B cell (primary cell): ENCODE results near the genes CNIH1 and DLGAP5.

DNA sequence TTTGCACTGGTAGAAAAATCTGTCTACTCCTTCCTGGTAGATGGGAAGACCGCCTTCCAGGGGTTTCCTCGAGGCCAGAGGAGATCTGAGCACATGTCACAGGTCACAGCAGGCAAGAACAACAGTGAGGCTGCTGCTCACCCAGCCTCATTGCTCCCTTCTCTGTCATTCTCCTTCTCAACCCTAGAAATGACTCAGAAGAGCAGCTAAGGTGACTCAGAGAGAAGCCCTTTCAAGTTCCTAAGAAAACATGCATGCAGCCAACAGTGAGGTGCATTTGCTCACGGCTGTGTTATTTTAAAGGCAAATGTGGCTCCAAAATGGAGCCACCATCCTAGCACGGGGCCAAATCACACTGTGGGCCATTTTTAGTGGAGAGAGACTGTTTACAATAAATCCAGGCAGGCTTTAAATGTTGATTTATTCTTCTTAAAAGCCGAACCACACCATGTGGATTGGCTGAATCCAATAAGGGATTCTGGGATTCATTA lies 143.2 kb upstream of the CDKN3 start:
- PRO-cap = no peak
- CAGE, long polyA plus RNA = no peak

DNA sequence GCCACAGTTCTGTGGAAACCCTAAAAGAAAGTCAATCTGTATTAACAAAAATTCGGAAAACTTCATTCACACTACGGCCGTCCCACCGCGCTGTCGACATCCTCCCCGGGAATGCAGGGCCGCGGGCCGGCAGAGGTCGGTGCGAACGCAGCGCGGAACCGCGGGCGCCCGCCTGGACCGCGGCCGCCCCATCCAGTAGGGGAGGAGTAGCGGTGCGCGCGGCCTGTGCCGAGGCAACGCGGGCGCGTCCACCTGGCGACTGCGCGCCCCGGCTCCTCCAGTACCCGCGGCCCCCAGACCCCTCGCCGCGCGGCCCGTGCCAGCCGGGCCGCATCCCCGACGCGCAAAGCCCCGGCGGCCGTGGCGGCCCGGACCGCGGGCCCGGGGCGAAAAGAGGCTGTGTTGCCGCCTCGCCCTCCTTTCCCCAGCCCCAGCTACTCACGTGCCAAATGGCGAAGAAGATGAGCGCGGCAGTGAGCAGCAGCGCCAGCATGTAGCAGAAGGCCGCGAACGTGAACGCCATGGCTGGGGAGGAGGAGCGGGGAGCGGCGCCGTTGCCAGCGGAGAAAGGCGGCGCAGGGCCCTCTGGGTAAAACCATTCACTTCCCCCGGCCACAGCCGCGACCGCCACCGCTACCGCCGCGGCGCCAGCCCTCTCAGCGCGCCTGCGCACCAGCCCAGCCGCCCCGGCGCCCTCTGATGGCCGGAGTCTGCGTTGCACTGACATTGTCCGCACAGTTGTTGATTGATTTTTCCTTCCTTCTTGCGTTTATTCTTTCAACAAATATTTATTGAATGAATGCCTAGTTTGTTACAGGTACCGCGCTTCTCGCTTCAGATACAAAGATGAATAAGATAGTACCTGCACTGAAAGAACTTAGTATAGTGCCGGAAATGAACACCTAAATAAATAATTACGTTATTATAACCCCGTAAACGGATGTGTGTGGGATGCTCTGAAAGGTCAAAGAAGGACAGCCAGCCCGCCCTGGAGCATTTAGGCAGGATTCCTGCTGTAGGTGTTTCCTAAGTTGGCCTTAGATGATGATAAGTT lies at the start of gene CNIH1:
Gene CNIH1, minus strand, starts transcription at position 570 of the 1,054 bp plus-strand sequence.
- PRO-cap = bidirectional peak, plus-strand start at position 108 of the sequence, minus-strand start at position 113 of the sequence; bidirectional peak, plus-strand start at position 280 of the sequence, minus-strand start at position 197 of the sequence; bidirectional peak, plus-strand start at position 726 of the sequence, minus-strand start at position 533 of the sequence
- CAGE, long polyA plus RNA = no peak

DNA sequence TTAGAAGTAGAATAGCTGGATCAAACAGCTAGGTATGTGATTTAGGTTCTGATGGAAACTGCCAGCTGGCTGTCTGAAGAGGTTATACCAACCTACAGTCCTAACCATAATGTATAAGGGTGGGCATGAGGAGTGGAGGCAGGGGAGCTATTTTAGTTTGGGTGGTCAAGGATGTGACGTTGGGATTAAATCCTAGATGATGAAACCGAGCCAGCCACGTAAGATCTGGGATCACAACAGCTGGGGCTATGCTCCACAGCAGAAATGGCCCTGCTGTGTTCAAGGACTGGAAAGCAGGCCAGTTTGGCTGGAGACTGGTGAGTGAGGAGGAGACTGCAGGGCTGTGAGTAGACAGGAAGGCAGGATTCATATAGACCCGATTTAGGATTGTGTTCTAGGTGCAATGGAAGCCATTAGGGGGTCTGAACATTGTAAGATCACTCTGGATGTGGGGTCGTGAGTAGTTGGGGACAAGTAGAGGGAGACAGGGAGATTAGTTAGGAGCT lies 66.2 kb downstream of the SAMD4A start:
- PRO-cap = no peak
- CAGE, long polyA plus RNA = no peak

DNA sequence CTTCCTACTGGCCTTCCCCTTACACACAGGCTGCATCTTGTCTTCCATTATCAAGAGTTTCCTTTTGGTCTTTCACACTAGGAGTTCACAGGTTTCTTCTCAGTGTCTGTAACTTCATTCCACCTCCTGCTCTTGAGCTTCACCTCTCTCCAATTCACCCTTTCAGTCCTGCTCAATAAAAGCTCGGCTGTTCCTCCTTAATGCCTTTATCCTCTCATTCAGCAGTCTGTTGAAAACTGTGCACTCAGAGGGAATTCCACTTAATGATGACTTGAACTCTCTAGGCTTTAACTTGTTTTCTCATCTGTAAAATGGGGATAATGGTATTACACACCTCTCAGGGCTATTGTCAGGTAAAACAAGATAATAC lies 73.9 kb downstream of the SAMD4A start:
- PRO-cap = no peak
- CAGE, long polyA plus RNA = no peak

DNA sequence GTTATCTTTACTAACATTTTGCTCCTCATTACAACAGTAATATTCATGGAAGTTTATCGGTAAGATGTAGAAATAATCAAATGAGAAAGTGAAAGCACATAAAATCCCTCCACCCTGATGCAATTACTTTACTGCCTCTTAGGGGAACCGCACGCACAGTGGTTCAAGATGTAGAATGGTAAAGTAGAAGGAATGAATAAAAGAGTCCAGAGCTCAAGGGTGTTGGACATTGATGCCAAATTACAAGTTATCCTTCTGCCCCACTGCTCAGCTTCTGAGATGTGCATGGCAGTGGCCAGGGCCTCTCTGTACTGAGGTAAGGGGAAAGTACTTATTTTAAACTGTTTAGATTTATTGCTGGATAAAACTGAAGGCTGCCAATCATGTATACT lies 20.6 kb downstream of the GCH1 start:
- PRO-cap = unidirectional peak, minus-strand start at position 160 of the sequence
- CAGE, long polyA plus RNA = no peak

GRCh38 chr14:55060622-55061249 lies 9.3 kb downstream of the MAPK1IP1L start:
- PRO-cap = no peak
- CAGE, long polyA plus RNA = no peak

- PRO-cap = no peak
- CAGE, long polyA plus RNA = no peak
These were observed 17.2 kb downstream of the MAPK1IP1L start for GRCh38 chr14:55068304-55069425.

DNA sequence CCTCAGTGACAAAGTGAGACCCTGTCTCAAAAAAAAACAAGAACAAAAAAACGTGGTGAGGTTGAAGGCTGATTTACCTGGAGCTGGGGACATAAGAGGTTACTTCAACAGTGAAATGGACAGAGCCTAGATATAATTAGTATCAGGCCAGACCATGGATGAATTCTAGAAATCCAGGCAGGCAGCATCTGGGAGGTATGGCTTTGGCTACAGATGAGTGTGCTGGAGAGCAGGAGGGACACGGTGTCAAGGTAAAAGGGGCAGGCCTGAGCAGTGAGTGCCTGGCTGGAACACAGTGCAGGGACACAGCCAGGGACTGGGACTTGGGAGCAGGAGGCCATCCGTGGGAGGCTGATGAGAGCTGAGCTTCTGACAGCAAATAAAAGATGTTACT lies 13.7 kb upstream of the LGALS3 start:
- PRO-cap = no peak
- CAGE, long polyA plus RNA = no peak

- PRO-cap = no peak
- CAGE, long polyA plus RNA = no peak
These were observed 2.8 kb upstream of the LGALS3 start for GRCh38 chr14:55126231-55126580.

DNA sequence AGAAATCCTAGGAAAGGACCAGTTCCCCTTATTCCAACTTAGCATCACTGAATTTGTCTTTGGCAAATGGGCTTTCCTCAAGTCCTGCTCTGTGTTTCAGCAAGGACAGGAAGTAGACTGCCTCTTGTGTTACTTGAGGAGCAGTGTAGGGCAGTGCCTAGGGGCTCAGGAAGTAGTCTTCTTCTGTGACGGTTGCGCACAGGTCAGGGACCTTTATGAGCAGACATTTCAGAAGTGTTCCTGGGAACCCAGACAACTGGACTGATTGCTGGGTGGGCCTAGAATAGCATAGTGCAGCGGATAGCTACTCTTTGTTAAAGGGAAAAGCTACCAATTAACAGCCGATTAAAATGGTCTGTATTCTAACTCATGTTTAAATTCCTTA lies 2.8 kb downstream of the LGALS3 start:
- PRO-cap = no peak
- CAGE, long polyA plus RNA = no peak

DNA sequence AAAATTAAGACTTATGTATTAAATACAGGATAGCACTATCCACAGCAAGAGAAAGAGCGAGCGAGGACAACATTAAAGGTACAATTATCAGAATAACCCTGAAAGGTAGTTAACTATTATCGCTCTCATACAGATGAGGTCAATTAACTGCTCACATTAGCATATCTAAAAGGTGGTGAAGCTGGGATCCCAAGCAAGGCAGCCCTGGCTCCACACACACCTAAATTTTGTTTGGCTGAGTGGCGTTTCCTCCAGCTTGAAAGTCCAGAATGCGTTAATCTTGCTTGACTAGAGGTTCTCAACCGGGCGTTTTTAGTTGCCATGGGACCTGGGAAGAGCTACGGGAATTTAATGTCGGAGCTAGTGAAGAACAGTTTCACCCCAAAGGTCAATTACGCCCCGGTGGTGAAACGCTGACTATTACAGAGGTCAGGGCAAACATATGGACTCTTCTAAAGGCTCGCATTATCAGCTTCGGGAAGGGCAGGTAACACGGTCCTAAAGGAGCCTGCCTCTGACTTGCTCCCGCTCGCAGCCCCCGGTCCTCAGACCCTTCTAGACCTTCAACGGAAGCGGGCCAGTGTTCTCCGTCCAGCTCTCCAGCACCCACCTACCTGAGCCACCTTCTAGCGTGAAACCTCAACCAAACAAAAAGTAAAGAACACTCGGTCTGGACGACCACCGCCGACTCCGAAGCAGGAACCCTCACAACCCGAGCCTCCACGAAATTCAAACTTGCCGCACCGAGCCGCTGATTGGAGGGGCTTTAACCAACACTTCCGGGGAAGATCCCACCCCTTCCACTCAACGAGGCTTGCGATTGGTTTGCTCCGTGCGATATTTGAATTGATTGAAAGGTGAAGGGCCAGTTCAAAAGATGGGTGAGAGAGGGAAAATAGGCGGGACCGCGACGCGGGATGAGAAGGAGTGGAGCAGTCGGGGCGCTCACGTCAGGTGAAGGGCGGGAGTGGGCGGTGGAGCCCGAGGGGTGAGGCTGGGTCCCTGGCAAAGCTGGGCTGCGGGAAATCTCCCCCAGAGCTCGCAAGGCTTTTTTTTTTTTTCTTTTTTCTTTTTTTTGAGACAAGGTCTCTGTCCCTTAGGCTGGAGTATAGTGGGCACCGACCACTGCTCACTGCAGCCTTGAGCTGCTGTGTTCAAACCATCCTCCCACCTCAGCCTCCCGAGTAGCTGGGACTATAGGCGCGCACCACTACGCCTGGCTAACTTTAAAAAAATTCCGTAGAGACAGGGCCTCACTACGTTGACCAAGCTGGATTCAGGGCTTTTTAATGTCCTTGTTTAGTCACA lies at the start of gene DLGAP5:
Gene DLGAP5, minus strand, starts transcription at position 737 of the 1,308 bp plus-strand sequence.
- PRO-cap = bidirectional peak, plus-strand start at position 967 of the sequence, minus-strand start at position 731 of the sequence
- CAGE, long polyA plus RNA = no peak

DNA sequence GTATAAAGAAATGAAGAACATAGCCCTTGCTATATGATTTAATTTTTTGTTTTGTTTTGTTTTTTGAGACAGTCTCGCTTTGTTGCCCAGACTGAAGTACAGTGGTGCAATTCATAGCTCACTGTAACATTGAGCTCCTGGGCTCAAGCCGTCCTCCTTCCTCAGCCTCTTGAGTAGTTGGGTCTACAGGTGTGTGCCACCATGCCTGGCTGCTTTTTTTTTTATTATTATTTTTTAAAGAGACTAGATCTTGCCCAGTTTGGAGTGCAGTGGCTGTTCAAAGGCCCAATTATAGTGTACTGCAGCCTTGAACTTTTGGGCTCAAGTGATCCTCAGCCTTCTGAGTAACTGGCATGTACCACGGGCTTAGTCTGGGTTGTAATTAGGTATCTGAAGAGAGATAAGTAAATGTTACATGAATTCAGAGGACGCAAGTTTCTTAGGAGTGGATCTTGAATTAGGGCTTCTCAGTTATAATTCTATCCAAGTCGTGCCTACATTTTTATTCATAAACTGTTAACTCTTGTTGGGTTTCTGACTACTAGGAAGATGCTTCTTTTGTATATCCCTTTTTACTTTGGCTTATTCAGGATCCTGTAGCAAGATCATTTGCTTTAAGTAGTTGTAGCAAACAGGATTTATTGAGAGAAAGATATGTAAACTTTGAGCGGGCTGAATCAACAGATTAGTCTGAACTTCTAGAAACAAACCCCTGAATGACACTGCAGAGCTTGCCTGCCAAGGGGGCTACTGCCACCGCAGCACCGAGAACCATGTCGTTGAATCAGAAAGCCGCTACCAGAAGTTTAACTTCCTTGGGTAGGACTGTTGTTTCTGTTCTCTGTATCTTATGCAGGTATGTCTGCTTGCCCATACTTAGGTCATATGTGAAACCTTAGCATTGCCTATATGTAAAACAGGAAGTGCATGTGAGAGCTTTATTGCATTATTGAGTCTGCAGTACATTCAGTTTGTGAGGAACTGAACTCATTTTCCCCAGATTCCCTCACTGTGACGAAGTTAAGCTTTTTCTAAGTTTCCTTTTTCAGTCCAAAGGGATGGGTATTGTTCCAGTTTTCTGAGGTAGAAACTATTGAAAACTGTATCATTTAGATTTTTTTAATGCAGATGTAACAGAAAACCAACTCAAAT lies 6.4 kb downstream of the FBXO34 start:
- PRO-cap = no peak
- CAGE, long polyA plus RNA = no peak

- PRO-cap = no peak
- CAGE, long polyA plus RNA = no peak
These were observed 20.1 kb downstream of the FBXO34 start for GRCh38 chr14:55291158-55291924.

DNA sequence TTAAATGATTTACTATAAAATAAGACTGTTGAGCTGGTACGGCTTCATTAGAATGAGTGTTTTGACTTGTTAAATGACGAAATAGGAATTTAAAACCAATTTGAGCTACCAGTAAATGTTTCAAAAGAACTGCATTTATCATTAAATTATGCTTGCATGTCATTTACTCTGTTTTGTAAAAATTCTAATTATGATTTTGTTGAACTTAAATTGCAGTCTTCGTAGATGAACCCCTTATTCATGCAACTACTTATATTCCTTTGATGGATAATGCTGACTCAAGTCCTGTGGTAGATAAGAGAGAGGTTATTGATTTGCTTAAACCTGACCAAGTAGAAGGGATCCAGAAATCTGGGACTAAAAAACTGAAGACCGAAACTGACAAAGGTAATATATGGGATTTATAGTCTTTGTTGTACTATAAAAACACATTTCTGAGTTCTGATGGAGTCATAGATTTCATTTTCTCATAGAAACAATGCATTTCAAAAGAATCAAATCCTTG lies 37.8 kb downstream of the KTN1 start:
- PRO-cap = no peak
- CAGE, long polyA plus RNA = no peak

GRCh38 chr14:55686146-55687096 lies 106.4 kb downstream of the KTN1 start:
- PRO-cap = no peak
- CAGE, long polyA plus RNA = no peak

GRCh38 chr14:55697856-55698327 lies 117.9 kb downstream of the KTN1 start:
- PRO-cap = no peak
- CAGE, long polyA plus RNA = no peak

- PRO-cap = no peak
- CAGE, long polyA plus RNA = no peak
These were observed 252.1 kb downstream of the KTN1 start for GRCh38 chr14:55832004-55832518.

- PRO-cap = no peak
- CAGE, long polyA plus RNA = no peak
These were observed 266.9 kb upstream of the PELI2 start for GRCh38 chr14:55851237-55851742.

GRCh38 chr14:56005682-56006230 lies 112.5 kb upstream of the PELI2 start:
- PRO-cap = no peak
- CAGE, long polyA plus RNA = no peak

DNA sequence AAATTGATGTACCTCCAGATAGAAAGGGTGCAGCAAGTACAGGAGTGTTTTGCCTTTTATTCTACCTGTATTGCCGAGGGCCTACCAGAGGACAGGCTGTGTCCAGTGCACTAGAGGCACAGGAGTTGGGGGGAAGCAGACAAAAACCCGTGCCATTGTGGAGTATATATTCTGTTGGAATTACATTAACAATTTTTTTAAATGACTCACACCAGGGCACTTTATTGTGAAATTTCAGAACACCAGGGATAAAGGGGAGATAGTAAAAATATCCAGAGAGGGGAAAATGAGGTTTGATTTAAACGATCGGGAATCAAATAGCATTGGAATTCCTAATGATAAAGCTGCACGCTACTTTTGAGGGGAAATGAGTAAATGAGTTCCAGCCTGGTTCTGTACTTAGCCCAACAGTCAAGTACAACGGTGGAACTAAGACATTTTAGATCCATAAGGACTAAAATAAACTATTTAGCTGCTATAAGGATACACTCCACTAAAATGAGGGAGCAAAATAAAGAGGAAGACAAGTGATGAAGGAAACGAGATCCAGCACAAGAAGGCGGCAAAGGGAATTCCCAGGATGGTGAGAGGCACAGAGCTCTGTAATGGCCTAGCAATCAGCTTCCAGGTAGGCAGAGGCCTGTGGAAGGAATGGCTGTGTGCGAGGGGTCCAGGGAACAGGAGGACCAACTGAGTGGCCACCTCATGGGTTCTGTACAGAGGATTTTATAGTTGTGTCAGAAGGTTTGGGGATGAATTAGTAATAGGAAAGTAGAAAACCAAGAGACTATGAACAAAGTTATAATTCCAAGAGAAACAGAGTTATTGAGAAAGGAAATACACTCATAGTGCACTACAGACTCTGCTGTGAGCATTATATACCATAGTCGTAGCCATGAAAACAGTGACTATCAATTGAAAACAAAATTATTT lies 123.5 kb downstream of the PELI2 start:
- PRO-cap = no peak
- CAGE, long polyA plus RNA = no peak